Left lung (tissue), 1 donor: ENCODE data around the gene ZNF281.

DNA sequence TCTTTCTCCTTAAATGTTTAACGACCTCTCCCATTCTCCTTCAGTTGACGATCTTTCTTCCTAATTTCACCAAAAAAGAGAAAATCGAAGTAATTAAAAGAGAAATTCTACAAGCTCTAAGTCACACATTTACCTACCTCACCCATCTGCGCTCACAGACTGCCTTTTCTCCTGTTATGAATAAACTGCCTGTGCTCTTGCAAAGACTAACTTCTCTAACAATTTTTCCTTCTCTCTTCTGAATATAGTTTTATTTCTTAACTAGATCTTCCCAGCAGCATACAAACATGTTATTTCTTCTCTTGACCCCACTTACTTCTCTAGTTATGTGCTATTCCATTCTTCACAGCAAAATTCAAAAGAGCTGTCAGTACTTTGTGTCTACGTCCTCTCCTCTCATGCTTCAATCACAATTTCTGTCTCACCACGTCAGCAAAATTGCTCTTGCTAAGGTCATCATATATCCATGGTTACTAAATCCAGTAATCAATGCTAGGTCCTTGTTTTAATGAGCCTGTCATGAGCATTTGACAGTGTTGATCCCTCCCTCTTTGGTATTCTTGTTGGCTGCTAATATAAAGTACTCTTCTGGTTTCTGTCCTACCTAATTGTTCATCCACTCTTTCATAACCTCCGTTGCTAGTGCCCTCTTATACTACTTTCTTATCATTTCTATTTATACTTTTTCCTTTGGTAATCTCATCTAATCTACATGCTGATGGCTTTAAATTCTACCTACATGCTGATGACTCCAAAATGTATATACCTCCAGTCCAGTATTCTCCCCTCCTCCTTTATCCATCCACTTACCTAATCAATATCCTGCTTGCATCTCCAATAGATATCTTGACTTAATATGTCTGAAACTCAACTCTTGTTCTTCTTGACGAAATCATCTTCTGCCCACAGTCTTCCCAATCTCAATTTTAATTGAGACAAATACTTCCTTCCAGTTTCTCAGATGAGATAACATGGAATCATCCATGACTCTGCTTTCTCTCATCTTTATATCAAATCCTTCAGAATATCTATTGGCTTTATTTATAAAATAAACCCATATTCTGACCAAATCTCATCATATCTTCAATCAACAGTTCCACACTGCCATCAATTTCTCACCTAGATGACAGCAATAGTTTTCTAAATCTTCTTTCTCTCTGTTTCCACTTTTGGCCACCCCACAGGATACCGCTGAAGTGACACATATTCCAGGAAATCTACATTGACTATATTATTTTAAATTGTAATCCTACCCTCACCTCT lies 214.0 kb downstream of the DENND1B start:
- PRO-cap = no peak

GRCh38 chr1:197955542-197956237 lies 38.5 kb downstream of the LHX9 start:
- PRO-cap = no peak

DNA sequence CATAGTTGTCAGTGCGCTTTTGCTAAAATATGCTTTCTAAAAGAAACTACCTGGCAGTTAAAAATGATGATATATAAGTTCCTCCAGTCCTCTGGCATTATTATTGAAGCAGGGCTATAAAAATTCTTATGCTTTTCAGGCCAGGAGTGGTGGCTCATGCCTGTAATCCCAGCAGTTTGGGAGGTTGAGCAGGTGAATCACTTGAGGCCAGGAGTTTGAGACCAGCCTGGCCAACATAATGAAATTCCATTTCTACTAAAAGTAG lies 80.5 kb upstream of the NEK7 start:
- PRO-cap = no peak

DNA sequence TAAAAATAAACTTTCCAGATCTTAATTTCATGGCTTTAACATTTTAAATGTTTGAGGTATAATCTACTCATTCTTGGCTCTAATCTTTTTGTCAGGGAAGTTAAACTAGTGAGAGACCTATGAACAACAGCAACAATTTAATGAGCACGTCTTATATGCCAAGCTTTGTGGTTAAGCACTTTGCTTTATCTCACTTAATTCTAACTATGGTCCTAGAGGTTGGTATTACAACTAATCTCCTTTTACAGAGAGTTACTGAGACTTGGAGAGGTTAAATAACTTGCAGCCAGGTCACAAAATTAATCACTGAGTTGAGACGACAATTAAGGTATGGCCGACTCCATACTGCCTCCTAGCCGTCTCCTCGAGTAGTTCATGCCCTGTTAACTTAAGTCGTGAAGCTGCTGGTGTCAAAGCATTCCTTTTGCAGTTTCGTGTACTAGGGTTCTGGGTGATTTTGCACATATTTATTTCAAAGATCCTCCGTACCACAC lies 806 bp upstream of the NEK7 start:
- PRO-cap = bidirectional peak, plus-strand start at position 418 of the sequence, minus-strand start at position 371 of the sequence

GRCh38 chr1:198175770-198176426 lies 19.1 kb downstream of the NEK7 start:
- PRO-cap = no peak

GRCh38 chr1:198191769-198192408 lies 35.1 kb downstream of the NEK7 start:
- PRO-cap = no peak

DNA sequence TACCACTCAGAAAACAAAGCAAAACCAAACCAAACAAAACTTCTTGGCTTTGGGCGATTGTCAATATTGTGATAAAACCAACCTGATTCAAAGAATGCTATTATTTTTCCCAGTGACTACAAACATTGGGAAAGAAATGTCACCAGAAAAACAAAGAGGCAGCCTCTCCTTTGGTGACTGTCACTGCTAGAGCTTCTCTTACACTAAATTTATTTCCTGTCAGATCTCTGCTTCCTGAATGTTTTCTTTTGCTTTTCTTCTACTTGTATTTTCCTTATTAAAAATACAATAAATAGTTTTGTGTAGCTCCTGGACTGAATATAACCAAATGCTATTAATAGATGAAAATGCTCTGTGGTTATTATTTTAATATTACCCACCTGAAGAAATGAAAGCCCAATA lies 5.7 kb downstream of the ATP6V1G3 start:
- PRO-cap = no peak

- PRO-cap = bidirectional peak, plus-strand start at chr1:198682058, minus-strand start at chr1:198681908
These were observed 43.0 kb downstream of the PTPRC start for GRCh38 chr1:198681755-198682227.

DNA sequence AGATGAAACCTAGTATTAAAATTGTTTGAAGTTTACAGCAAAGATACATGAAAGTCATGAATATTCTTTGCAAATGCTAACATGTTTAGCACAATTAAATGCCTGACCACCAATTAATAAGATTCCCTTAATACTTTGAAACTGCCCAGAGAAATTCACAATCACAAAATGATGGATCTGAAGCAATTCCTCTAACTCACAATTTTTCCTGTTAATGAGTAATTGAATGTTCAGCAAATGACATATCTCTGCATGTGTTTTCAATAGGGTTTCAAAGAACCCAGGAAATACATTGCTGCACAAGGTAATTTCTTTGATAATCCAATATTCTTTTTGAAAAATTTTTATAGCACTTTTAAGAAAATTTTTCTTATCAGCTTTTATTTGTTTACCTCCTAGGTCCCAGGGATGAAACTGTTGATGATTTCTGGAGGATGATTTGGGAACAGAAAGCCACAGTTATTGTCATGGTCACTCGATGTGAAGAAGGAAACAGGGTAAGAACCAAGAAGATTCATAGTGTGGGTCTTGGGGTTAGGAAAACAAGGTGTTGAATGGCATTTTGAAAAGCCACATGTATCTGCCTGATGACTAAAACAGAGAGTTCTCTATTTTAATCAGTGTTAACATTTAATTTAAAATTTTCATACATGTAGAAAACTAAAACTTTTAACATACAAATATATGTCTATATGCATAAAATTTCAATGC lies 95.2 kb downstream of the PTPRC start:
- PRO-cap = no peak

DNA sequence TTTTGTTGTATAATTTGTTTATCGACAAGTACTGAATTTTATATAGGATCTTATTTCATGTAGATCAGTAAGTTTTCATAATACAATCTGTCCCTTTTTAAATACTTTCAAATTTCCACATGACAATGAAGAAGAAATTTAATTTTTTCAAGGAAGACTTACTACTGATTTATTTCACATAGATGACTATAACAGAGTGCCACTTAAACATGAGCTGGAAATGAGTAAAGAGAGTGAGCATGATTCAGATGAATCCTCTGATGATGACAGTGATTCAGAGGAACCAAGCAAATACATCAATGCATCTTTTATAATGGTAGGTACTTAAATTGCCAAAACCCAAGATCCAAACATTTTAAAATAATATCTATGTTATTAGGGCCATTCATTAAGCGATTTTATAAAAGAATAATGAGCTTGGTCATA lies 110.4 kb downstream of the PTPRC start:
- PRO-cap = no peak

GRCh38 chr1:198763209-198763855 lies 124.5 kb downstream of the PTPRC start:
- PRO-cap = no peak

DNA sequence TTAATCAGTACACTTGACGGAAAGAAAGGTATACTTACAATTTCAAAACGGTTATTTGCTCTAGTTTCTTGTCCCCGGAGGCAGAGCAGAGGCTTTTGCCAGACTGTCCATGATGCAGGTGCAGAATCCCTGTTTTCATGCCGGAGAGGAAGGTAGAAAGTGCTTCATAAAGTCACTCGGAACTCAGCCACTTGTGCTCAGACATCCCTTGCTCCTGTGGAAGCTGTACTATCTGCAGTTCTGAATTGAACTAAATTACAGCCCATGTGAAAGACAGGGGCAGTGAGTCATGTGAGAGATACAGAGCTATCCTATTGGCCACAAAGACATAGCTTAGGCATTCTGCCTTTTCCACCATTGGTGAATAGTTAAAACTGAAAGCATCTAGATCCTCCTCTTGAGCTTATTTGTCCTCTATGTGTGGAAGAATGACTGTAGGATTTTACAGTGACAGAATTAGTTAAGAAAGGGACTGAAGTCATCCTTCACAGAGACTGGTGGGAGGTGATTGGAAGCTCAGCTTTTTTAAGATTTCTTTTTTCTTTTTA lies 298.4 kb downstream of the PTPRC start:
- PRO-cap = unidirectional peak, minus-strand start at position 242 of the sequence

GRCh38 chr1:199041735-199042074 lies 402.9 kb downstream of the PTPRC start:
- PRO-cap = no peak

DNA sequence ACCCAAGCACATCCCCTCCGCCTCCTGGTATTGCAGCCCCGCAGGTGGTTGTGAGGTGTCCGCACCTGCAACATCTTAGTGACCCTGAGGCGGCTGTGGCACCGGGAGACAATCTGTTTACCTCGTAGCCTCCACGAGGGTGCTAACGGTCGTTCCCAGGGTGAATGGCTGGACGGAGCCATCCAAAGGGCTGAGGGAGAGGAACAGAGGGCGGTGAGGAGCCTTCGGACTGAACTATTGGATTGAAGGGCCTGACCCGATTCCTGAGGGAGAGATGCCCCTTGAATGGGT lies 2.2 kb downstream of the NR5A2 start:
- PRO-cap = no peak

GRCh38 chr1:200213444-200213855 lies 185.9 kb downstream of the NR5A2 start:
- PRO-cap = no peak

- PRO-cap = no peak
These were observed 134.4 kb downstream of the ZNF281 start for GRCh38 chr1:200275405-200275965.

GRCh38 chr1:200409739-200410481 lies at the start of gene ZNF281:
Gene ZNF281 (minus strand): TSS chr1:200410036.
- PRO-cap = bidirectional peak, plus-strand start at chr1:200410146, minus-strand start at chr1:200409983

DNA sequence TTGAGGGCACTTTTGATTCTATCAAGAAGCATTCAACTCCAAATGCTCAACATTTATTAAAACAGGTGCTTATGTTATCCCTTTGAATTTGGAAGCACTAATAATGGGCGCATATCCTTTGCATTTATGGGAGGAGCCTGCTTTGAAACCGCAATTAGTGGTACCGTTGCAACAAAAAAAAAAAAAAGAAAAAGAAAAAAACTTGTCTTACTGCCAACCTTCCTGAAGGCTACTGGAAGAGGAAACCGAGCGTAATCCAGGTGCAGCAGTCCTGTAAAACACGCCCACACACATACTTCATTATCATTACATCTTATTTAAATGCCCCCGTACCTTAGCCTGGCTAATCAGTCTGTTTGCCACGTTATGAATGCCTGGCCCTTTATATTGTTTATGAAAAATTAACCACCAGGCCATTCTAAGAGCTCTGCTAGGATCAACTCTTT lies 669 bp upstream of the ZNF281 start:
- PRO-cap = no peak

DNA sequence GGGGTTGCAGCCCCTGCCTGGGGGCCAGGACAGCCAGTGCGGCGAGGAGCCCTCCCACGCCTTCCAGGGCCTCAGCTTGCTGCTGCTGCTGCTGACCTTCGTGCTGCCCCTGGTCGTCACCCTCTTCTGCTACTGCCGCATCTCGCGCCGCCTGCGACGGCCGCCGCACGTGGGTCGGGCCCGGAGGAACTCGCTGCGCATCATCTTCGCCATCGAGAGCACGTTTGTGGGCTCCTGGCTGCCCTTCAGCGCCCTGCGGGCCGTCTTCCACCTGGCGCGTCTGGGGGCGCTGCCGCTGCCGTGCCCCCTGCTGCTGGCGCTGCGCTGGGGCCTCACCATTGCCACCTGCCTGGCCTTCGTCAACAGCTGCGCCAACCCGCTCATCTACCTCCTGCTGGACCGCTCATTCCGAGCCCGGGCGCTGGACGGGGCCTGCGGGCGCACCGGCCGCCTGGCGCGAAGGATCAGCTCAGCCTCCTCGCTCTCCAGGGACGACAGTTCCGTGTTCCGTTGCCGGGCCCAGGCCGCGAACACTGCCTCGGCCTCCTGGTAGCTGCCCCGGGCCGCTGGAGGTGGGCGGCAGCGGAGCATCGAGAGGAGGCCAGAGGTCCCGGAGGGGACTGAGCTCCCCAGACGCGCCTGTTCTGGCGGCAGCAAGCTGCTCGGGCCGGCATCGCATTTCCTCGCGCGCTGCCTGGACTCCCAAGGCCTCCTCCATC lies 949 bp downstream of the GPR25 start:
- PRO-cap = unidirectional peak, plus-strand start at position 419 of the sequence

DNA sequence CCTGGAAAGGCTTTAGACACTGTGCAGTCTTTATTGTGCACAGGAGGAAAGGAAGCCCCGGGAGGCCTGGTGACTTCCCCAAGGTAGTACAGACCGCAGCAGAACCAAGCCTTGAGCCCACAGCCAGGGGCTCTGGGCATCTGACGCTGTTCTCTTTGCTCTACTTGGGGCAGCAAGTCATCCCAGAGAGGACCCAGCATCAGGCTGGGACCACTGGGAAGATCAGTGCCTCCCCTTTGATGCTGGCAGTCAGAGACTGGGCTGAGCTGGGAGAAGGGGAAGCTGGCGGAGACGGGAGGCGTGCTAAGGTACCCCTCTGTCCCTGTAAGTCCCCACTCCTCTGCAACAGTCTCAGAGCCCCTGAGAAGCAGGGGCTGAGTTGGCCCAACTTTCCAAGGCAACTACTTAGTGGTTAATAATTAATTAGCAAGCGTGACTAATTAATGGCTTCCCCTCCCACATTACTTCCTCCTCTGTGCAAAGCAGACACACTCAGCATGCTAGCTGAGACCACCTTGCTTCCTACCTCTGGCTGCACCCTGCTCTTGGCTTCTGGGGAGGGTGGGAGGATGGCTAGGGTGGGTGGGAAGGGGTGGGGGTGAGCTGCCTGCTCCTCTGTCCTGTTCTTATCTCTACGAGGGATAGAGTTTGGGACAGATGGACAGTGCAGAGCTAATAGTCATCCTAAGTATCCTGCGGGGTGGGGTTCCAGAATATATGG lies 1.2 kb downstream of the INAVA start:
- PRO-cap = no peak